ENCODE results near the gene NKTR.

DNA sequence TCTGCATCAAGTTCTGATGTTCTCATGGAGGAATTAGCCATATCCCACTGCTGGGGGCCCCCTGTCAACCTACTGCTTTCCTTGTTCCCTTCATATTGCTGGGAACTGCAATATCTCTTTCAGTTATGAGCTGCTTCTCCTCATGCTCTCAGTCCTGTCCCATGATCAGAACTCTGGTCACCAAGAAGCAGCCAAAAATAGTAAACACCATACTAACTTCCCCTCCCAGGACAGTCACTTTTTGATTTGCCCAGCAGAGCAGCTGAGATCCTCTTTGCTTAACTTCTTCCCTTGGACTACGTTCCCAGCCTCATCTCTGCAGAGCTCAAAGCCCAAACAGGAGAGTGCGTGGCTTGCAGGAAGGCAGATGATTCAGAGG, 153.1 kb downstream of the CTNNB1 start:
- PRO-cap: no peak

DNA sequence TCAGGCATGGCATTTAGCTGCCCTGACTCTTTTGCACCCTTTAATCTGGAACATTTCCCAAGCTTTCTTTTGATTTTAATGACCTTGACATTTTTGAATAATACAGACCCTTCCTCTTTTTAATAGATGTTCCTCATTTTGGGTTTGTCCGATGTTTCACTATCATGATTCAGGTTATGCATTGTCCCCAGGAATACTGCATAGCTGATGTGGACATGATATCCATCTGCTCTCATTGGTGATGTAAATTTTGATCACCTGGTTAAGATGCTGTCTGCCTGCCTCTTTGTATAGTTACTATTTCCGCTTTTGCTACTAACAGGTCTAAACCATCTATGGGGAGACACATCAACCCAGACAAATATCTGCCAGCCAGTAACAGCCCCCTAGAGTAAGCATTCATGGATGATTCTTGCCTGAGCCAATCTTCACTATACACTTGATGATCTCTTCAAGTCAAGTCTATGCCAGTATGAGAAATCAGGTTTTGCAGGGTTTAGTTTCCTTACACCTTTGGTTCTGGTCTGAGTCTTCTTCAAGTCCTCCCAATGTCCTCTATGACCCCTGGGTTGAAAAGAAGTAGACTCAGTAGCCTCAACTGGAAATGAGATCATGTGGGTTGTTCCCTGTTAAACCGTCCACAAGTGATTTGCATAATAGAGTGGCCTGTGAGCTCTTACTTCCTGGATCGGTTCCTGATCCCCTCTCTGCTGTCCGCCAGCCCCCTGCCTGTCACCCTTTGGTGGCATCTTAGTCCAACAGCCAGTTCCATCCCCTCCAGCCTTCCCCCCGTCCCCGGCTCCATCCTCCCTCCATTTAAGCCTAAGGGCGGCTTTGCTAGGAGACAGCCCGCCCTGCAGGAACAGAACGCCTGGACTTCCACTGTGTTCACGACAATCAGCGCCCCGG, 50.8 kb upstream of the ULK4 start:
- PRO-cap: bidirectional peak, plus-strand start at position 659 of the sequence, minus-strand start at position 580 of the sequence

DNA sequence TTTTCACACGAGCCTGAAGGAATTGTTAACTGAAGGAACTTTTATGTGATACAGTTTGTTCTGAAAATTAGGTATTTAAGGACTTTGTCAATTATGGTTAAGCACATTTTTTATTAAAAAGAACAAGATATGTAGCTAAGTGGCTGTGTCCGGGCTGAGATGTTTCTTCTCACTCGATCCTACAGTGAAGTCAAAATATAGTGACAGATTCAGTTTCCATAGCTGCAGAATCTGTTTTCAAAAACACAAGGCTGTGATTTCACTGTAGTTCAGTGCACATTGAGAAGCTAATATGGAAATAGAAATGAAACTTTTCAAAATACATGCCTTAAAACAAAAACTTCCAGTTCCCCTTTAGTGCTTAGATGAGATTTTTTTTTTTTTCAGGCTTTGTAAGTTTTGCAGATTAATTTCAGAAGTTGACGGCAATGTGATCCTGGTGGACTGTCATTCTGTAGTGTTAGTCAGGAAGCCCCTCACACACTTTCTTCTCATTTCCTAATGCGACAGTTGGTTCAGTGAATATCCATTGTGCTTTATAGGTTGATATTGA, 23.9 kb upstream of the TRAK1 start:
- PRO-cap: no peak

DNA sequence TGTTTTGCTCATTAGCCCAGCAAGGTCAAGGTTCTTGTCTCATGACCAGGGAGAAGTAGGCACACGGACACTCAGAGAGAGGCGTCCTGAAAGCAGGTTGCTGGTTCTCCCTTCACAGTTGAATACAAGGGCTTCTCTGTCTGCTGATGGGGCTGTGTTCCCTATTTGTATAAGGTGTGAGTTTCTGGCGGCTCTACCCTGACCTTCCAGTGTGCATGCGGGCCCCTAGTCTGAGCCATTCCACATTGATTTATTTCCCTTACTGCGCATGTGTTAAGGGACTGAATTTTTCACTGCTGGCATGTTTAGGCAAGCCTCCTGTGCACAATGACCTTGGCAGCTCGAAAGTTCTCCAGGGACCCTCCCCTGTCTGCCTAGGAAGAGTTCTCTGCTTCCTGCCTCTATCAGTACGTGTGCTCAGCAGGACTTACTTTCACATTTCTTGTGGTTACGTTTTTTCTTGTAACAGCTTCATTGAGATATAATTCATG, 11.4 kb downstream of the TRAK1 start:
- PRO-cap: no peak

DNA sequence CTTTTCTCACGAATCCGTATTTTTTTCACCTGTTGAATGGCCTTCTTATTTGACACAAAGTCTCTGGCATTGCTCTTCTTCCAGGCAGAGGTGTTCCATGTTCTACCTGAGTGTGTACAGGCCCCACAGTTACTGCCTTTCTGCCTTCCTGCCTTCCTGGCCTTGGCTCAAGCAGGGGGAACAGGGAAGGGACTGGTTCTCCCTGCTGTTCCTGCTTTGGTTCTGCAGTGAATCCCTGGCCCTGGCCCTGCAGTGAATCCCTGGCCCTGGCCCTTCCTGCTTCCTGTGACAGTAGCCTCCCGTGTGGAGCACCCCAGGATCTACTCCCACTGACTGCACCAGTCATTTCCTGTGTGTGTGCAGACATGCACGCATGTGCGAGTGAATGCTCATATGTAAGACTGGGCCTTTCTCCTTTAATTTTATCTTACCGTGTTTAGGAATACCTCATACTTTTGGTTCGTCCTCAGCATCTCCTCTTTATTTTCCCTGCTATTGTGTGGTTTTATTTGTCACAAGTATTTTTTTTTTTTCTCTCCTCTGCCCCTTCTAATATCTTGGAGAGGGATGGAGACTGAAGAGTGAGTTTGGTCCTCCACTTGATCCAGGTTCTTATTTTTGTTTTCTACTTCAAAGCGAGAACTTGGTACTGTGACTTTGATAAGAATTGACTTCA, 32.2 kb downstream of the TRAK1 start:
- PRO-cap: no peak

- PRO-cap: no peak
Observed at GRCh38 chr3:42149994-42150348, 58.8 kb downstream of the TRAK1 start.

- PRO-cap: no peak
Observed at GRCh38 chr3:42195577-42196307, 70.2 kb downstream of the CCK start.

- PRO-cap: no peak
Observed at GRCh38 chr3:42369141-42369806, 41.1 kb downstream of the LYZL4 start.

DNA sequence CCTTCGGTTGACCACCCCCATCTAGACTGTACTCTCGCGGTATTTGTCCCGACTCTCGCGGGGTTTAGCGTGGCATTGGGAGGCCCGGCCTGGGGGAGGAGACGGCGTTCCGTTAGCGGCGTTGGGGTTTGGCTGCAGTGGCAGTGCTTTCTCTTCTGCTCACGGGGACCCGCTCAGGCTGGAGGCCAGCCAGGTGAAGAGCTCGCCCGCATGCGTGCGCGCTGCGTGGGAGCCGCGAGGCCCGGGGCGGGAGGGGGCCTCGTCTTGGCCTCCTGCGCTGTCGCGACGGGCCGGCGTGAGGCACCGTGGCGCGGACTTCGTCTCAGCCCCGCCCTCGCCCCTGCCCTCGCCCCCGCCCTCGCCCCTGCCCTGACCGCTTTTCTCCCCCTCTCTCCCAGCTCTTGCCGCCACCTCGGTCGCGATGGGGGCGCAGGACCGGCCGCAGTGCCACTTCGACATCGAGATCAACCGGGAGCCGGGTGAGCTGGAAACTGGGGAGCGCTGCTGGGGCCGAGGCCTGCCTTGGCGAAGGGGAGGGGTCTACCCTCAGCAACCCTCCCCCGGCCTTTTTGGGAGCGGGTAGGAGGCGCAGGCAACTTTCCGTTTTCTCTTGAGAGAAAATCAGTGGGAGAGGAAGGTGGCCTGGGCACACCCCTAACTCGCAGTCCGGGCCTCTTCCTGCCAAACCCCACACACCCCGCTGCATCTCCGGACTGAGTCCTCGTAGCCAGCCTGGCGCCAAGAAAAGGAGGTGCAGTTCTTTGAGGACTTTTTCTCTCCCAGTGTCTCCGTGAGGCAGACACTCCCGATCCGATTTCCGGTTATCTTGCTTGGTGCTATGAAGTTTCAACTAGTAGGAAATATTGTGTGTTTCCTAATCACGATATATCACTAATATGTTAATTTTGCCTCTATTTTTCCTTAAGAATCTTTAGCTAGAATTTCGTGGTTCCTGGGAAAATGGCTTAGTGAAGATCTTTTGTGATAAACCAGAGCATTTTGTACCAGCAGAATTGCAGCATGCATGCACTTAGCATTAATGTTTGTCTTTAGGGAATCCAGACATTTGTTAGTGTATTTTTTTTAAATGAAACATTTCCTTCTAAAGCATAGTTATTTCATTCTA, at the start of gene NKTR:
NKTR (plus strand) TSS at position 101 of the 1,126 bp plus-strand sequence.
- PRO-cap: bidirectional peak, plus-strand start at position 154 of the sequence, minus-strand start at position 28 of the sequence; bidirectional peak, plus-strand start at position 450 of the sequence, minus-strand start at position 319 of the sequence; bidirectional peak, plus-strand start at position 770 of the sequence, minus-strand start at position 715 of the sequence

DNA sequence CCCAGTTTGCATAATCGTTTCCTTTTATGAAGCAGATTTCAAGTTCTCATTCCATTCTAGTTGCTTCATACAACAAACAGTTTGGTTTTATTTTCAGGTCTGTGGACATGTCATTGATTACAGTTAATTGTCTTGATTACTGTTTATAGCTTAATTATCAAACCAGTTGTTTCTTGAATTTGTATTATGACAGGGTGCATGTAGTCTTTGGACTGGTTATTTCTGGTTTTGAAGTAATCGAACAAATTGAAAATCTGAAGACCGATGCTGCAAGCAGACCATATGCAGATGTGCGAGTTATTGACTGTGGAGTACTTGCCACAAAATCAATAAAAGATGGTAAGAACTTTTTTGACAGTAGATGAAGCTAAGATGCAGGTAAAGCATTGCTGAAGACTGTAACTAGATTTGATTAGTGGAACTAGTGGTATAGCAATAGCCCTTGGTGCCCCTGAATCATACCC, 22.5 kb upstream of the ZBTB47 start:
- PRO-cap: no peak

- PRO-cap: no peak
Observed at GRCh38 chr3:42723162-42723708, 20.6 kb upstream of the HHATL start.

DNA sequence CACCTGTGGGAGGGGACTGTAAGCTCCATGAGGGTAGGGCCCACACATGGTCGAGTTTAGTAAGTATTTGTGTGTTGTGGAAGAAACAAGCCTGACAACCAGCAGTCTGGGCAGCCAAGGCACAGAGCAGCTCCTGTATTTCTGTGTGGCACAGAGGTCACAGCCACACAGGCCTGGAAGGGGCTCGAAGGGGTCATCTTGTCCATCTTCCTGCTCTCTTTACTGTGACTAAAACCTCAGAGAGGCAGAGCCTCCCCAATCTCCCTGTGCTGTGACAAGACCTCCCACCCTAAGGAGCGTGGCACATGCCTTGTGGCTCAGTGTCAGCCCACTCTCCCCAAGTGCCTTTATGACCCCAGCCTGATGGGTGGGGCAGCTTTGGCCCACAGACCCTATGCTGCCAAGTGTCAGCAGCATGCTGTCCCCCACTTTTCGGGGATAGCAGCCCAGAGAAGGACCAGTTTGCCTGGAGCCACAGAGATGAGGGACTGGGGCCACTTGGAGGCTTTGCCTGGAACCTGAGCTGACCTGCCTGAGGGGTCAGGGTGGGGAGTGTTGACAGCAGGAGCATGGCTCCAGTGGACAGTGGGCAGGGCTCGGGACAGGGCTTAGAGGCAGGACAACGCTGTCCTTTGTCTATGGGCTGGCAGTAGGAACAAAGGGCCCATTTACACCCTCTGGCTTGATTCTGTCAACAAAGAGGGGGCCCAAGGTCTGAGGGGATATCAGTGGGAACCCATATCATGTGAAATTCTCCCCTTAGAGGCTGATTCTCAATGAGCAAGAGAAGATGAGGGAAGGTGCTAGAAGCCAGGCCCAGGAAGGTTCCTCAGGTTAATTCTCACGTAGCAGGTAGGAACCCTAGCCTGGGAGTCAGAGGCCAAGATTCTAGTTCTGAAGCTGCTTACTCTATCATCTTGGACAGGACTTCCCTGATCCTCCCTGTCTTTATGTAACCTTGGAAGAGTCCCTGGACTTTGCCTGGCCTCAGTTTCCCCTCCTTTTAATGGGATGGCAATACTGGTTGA, 29.5 kb upstream of the HHATL start:
- PRO-cap: no peak

DNA sequence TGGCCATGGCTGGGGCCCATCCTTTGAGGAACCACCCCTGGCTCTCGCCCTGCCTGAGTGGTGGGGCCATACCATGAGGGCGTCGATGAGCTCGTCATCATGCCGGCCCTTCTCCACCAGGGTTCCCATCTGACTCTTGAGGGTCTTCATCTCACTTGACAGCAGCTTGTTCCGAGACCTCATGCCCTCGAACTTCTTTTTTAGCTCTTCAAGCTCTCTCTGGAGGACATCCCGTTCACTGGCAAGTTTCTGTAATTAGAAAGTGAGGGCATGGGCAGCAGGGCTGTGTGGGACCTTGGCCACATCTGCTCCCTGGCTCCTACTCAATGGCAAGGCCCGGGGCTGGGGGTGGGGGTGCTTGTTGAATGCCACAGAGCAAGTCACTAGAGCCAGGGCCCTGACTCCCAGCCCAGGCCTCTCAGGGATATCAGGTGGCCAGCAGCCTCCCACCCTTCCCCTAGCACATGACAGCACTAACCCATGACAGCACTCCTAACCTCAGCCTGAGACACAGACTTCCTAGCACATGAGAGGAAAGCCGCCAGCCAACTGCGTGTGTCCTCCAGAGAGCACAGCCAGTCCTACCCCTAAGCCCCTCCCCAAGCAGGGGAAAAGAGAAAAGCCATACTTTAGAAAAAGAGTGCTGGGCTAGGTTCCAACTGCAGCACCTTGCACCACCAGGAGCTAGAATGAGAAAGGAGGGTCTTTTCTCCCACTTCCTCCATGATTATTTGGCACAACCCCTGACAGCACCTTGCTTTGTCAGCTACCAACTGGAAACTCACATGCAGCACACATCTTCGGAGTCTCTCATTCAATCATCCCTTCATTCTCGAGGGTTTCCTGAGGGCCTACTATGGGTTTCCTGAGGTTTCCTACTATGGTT, 33.2 kb downstream of the CCDC13 start:
- PRO-cap: bidirectional peak, plus-strand start at position 525 of the sequence, minus-strand start at position 478 of the sequence

- PRO-cap: no peak
Observed at GRCh38 chr3:42855135-42855646, 20.5 kb downstream of the CYP8B1 start.

GRCh38 chr3:42872592-42873174, 3.0 kb downstream of the CYP8B1 start:
- PRO-cap: no peak

GRCh38 chr3:42905737-42905932, 307 bp upstream of the ZNF662 start:
- PRO-cap: no peak

DNA sequence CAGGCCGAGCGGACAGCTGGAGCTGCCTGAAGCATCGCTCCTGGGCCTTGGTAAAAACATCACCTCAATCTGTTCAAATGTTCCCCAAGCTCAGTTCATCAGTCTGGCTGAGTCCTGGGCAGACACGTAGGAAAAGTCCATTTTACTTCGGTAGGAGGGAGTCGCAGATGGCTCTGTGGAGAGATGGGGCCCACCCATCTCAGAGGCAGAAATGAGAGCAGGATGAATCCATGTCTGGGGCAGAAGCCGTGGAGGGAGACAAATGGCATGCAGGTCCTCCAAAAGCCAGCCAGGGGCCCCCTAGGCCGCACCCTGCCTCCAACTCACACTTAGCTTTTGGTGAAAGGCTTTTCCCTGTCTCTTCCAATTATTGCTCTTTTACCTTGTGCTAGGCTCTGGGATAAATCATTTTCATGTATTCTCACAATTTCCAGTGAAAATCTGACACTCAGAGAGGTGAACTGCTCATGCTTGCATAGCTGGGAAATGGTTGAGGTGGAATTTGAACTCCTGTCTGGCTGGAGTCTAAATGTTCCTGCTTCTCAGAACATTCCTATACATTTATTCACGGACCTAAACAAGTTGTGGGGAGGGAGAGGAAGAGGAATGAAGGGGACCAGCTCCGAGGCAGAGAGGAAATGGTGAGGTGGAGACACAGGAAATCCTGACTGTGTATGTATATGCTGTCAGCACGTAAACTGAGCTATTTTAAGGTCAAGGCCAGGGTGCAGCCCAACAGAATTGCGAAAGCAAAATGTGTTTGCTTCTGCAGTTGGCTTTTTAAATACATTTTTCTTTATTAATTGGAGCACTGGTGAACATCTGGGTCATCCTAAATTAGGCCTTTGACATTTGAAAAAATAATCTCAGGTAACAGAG, 73.9 kb upstream of the POMGNT2 start:
- PRO-cap: bidirectional peak, plus-strand start at position 706 of the sequence, minus-strand start at position 639 of the sequence

GRCh38 chr3:43296386-43297023, 10.2 kb downstream of the SNRK start:
- PRO-cap: no peak

- PRO-cap: no peak
Observed at GRCh38 chr3:43345133-43345654, 58.9 kb downstream of the SNRK start.

DNA sequence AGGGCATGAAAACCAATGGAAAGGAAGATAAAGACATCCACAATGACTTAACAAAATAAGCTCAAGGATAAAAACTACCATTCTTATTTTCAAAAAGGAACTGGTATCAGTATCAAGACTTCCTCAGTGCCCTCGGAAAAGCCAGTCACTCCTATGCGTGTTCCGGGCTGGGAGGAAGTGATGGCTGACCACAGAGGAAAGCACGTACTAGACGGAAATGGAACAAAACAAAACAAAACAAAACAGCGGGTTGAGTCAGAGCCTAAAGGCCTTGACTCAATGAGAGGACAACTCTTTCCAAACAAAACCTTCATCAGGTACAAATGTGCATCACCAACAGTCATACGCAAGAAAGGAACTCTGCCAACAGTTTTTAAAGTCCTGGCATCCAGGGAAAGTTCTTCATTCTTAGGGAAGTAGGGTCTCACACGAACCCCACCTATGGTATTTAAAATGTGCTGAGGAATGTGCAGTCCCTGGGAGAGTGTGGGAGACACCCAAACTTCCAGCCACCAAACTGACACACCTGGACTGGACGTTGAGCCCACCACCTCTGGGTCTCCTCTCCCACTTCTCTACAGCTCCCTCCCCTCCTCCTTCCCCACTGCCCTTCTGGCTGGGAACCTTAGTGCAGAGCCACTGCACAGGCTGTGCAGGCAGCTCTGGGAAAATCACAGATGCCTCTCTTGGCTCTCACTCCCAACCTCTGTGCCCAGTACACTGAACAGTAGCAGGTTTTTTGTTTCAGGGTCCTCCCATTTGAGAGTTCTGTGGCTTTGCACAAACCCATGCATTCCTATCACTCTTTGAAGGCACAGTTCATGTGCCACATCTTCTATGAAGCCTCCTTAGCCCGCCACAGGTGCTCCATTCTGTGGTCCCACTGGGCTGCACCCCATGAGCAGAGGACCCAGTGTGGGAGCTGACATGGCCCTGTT, 103.6 kb downstream of the SNRK start:
- PRO-cap: bidirectional peak, plus-strand start at position 240 of the sequence, minus-strand start at position 155 of the sequence

Measured in NALM6 (cell line).